Subcutaneous preadipocyte (primary cell): Measurements from ENCODE around the genes PIAS4 and TNFAIP8L1.

DNA sequence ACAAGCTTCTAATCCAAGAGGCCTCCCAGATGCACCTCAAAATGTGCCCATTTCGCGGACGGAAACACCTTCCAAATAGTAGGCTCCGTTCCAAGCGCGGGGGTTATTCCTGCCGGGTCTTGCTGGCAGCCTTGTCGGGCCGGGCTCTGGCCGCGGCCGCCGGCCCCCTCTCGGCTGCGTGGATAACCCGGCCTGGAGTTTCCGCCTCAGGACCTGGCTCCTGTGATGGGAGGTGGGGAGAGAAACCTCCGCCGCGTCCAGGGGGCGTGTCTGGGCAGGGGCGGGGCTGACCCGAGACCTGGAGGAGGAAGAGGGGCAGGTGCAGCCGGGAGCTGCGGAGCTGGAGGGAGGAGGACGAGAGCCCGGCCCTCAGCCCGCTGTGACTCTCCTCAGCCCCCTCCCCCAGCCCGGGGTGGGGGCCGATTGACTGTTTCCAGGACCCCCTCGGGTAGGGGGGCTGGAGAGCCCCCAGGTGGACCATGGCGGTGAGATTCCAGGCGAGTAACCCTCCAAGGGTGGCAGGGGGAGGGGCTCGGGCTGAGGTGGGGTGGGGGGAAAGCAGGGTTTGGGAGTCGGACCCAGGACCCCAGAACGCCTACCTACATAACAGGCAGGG is 13.3 kb downstream of the TJP3 start:
- CAGE, long polyA plus RNA, result no peak

DNA sequence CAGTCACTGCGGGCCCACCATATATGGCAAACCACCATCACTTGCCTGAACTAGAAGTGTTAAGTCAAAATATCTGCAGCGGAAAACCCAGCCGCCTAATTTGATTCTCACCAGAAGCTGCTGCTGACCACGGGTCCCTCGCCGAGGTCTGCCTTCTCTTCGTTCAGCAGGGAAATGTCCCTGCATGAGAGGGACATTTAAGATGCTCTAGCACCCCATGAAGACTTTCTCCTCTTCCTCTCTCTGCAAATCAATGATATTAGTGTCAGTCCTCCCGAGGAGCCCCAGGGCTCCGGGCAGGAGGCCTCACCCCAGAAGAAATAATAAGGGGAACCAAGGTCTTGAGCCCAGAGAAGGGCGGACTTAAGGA is 3.0 kb upstream of the MATK start:
- CAGE, long polyA plus RNA, result no peak

DNA sequence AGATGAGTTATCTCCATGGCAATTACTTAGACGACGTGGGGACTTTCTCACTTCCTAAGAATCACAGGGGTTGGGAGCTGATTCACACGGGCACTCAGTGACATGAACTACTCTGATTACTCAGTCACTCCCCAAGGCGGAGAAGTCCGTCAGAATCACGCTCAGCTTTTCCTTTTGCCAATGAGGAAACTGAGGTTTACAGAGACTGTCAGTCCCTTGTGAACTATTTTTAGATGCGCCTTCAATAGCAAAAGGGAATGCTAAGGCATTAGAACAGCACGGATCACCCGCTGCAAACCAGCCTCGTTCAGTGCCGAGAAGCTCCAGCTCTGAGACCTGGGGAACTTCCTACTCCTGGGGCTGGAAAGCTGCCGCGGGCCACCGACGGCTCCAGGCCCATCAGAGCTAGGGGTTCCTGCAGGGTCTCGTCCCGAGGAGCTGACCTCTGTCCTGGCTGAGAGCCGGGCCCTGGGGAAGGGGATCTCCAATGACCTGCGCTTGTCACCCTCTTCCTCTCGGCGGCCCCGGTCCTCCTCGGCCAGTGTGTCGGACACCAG is 32.5 kb upstream of the MATK start:
- CAGE, long polyA plus RNA, result no peak

DNA sequence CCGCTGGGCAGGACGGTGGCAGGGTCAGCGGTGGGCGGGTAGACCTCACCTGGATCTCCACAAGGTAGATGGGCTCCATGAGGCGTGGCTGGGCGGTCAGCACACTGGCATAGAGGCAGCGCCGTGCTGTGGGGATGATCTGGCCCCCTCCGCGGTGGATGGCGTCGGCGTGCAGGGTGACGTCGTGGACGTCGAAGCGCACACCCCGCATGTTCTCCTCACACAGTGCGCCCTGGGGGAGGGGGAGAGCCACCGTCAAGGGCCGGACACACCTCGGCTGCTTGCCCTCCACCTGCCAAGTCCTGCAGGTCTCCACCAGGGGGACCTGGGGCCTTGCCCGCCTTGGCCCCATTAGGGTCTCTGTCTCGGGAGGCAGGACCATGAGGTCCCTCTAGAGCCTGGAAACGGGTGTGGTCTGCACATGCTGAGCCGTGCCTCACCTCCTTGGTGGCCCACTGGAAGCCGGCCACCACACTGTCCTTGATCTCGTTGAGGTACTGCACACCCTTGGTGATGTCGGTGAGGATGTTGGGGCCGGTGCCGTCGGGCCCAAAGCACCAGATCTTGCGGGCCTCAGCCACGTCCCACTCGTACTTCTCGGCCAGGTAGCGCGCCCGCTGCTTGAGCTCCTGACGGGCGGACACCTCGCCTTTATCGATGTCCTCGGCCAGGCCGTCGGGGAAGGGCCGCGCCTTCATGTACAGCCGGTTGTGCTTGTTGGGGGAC is 6.6 kb upstream of the DAPK3 start:
- CAGE, long polyA plus RNA, result no peak

DNA sequence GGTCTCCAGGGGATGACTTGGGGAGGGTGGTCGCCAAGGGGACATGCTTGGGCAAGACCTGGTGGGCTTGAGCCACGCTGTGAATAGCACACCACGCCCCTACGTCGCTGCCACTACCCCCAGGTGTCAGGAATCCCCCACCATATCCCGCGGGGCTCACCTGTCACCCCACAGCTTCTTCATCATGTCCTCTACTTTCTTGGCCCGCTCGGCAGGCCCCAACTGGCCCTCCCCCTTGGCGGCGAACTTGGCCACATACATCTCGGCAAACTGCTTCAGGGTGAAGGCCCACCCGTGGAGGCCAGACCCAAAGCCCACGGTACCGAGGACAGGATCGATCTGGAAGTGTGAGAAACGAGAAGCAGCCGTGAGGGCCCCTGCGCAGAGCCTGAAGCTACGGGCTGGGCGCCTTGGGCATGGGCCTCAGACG is 3.2 kb downstream of the EEF2 start:
- CAGE, long polyA plus RNA, result no peak

DNA sequence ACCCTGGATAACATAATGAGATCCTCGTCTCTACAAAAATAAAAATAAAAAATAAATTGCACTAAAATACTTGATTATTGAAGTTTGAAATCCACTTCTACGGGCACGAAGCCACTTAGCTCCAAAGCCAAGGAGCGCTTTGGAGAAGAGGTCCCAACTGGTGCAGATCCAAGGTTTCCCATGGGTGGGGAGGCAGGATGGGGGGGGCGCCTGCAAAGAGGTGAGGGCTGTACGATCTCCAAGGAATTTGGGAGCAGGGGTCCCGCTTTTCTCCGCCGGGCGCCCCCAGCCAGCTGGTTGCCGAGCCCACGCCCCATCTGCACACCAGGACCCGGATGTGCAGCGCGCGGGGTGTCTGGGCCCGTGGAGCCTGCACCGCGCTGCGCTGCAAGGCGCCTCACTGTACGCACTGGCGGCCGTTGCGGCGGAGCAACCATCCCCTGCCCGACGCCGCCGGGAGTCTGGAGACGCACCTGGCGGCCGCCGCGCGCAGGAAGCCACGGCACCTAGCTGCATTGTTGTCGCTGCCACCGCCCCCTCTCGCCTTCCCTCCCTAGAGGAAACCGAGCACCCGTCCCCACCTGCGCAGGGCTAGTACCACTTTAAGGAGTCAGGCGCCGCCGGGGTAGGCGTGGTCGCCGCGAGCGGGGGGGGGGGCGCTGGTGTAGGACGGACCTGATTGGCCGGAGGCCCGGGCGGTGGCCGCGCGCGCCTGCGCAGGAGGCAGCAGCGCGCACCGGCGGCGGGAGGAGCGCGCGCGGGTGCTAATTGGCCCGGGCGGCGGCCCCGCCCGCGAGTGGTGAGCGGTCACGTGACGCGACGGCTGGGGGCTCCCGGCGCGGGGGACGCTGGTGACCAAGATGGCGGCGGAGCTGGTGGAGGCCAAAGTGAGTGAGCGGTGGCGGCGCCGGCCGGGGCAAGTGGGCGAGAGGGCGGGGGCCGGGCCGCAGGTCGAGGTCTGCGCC is at the start of gene PIAS4:
Gene PIAS4 (plus strand): TSS at position 836 of the 965 bp plus-strand sequence.
- CAGE, long polyA plus RNA, result no peak

- CAGE, long polyA plus RNA, result no peak
Observed at GRCh38 chr19:4086232-4086993, 19.7 kb upstream of the ZBTB7A start.

DNA sequence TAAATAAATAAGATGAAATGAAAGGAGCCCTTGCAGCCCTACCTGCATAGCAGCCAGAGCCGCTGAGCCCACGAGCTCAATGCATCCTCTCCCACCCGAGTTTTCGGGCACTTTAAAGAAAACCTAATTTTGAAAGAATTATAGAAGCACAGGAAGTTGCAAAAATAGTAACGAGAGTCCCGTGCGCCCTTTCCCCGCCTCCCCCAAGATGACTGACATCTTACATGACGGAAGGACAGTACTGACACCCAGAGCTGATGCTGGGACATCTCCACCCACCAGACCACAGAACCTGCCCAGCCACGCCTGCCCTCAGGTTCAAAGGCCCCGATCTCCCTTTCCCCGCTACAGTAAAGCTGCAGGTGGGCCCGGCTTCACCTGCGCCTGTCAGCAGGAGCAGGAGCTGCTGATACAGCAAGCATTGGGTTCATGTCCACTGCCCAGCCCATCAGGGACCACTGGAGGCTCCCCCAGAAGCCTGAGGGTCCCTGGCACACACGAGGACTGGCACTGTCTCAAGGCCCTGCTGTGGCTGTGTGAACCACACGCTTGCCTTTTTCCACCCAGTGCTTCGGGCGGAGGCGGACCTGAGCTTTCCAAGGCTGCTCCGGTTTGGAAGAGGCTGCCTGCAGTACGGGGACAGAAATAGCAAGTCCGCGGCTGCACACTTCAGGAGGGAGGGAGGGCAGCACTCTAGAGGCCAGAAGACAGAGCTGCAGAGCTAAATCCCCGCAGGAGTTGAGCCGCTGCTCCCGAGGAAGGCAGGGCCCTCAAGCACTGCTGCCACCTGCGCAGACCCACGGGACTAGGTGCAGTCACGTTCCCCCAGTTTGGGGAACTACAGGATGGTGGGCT is 8.7 kb downstream of the MAP2K2 start:
- CAGE, long polyA plus RNA, result no peak

- CAGE, long polyA plus RNA, result no peak
Observed at GRCh38 chr19:4149354-4150008, 4.0 kb upstream of the CREB3L3 start.

DNA sequence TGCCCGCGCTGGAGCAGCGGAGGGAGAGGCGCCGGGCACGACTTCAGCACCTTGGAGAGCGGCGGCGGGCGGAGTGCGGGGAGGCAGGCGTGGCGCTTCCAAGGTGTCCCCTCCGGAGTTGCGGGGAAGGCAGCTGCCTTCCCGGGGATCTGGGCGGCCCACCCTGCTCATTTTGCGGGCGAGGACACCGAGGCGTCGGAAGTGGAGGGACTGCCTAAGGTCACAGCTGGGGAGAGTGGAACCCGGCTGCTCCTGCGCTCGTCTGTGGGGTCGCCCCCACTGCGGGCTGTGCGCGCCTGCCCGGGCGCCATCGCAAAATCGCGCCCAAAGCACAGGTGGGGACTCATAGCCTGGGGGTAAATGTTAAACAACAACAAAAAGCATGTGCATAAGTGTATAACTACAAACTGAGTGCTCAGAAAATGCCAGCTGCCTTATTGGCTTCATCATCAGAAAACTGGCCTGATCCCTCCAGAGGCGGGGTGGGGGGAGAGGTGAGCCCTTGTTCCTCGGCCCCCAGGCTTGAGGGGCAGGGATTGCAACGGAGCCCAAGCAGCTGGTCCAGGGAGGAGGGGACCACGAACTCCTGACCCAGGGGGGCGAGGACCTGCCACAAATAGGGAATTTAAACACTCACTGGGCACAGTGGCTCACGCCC is 9.1 kb downstream of the SIRT6 start:
- CAGE, long polyA plus RNA, result no peak

- CAGE, long polyA plus RNA, result no peak
Observed at GRCh38 chr19:4186308-4187205, 4.1 kb downstream of the ANKRD24 start.

DNA sequence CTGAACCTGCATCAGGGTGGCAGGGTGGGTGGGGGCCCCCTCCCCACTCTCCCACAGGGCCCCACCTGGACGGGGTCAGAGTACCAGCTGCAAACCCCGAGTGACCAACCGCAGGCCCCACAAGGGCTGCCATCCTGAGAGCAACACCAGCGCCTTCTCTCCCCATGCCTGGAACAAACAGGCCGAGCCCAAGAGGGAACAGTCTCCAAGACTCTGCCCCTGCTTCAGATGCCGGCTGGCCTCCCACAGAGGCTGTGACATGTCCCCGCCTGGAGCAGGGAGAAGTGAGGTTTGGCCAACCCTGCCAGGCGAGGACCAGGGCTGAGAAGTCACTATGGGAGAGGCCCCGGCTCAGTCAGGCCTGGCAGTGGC is 27.1 kb downstream of the MPND start:
- CAGE, long polyA plus RNA, result no peak

DNA sequence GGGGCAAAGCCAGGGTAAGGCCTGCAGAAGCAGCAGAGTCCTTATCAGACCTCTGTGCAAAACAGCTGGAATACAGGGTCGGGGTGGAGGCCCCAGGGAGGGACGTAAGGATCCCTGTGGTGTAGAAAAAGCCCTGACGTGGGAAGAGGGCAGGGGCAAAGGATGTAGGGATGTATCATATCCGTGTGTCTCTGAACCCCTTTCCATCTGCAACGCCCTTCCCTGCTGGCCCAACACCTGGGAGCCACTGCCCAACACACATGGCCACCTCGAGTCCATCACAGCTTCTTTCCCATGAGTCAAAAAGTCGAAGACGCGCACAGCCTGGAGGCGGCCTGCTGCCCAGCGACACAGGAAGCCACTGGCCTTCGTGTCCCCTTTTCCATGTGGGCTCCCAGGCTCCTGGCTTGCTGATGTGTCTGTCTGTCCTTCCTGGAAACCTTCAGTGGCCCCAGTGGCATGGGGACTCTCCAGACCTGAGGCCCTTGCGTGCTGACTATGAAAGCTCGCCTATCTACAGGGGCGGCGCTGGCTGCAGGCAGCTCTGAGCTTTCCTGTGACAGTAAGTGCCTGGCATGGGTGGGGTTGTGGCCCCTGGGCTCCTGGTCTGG is 27.8 kb downstream of the SH3GL1 start:
- CAGE, long polyA plus RNA, result no peak

DNA sequence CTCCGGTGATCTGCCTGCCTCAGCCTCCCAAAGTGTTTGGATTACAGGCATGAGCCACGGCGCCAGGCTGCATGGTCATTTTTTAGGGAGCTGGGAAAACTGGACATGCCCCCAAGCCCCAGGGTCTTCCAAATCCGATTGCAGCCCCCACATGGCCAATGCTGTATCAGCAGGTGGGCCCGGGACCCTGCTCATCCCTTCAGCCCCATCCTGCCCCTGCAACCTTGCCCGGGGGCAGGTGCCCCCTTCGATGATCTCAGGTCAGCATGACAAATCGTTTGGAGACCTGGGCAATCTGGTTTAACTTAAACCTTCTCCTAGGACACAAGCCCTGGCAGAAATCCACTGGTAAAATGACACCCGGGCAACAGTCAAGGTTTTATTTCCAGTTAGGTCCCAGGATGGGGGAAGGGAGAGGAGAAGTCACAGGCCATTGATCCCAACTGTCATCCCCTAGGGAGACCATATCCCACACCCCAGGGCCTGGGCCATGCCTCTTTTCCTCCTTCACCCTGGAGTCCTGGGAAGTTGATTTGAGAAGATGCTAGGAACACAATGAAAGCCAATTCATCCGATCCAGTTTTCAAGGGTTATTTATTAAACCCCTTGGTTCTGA is 1.7 kb upstream of the PLIN5 start:
- CAGE, long polyA plus RNA, result no peak

- CAGE, long polyA plus RNA, result no peak
Observed at GRCh38 chr19:4543085-4543976, 3.5 kb upstream of the LRG1 start.

DNA sequence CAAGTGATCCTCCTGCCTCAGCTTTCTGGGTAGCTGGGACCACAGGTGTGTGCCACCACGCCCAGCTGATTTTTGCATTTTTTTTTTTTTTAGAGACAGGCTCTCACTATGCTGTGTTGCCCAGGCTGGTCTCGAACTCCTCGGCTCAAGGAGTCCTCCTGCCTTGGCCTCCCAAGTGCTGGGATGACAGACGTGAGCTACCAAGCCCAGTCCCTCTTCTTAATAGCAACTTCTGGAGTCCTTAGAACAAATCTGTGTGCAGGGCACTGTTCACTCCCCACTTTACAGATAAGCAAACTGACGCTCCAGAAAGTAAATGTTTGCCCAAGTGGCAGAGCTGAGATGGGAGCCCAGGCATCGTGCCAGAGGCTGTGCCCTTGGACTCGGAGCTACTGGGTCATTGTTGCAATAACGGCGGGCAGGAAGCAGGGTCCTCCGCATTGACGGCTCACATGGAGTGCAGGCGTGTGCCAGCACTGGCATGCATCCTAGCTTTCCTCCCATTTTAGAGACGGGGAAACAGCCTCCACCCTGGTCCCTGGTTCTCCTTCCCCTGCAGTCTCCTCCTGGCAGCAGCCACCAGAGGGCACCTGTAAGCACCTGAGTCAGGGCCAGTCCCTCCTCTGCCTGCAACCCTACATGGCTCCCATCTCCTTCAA is 7.4 kb upstream of the LRG1 start:
- CAGE, long polyA plus RNA, result no peak

DNA sequence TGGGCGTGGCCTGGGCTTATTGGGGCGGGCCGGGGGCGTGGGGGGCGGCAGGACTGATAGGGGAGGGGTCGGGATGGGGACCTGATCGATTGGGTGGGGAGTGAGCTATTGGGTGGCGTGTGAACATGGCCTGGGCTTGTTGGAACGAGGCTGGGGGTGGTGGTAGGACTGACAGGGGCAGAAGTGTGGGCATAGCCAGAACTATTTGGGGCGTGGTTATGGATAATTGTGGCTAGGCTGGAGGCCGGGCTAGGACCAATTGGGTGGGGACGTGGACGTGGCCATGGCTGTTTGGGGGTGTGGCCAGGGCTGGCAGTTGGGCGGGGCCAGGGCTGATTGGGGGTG is 3.0 kb downstream of the SEMA6B start:
- CAGE, long polyA plus RNA, result no peak

GRCh38 chr19:4583758-4584948 is 24.7 kb upstream of the SEMA6B start:
- CAGE, long polyA plus RNA, result no peak

GRCh38 chr19:4638786-4640156 is at the start of gene TNFAIP8L1:
TNFAIP8L1 (plus strand) TSS chr19:4639516.
- CAGE, long polyA plus RNA, result no peak

DNA sequence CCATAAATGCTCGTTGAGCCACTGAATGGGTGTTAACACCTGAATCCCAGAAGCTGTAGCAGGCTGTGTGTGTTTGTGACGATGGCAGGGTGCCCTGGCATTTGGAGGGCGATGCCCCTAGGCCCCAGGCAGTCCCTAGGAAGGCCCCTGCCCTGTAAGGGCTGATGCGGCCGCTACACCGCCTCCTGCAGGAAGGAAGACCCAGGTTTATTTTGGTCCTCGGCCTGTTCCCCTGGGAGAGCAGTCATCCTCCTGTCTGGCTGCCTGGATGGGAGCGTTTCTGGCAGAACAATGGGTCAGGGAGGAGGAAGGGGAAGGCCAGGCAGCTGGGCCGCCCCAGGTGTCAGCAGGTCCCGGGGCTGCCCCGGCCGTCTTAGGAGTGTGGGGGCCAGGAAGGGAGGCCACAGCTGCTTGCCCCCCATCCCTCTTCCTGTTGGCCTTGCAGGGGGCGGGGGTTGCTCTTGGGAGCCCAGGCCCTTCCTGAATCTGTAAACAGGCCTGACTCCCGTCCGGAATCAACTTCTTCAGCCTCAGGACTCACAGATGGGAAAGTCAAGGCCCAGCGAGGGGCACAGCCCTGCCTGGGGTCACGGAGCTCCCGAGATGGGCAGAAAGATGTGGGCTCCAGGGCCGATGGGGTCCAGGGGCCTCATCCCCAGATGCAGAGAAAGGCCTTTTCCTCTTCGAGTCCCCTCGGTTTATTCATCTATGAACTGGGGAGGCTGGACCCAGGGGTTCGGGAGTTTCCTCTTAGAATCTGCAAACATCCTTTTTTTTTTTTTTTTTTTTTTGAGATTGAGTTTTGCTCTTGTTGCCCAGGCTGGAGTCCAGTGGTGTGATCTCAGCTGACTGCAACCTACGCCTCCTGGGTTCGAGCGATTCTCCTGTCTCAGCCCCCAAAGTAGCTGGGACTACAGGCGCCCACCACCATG is 9.1 kb downstream of the TNFAIP8L1 start:
- CAGE, long polyA plus RNA, result no peak